SK-N-MC (cell line): Measurements from ENCODE around the gene STT3B.

GRCh38 chr3:30659337-30660091 is 53.1 kb downstream of the TGFBR2 start:
- RRBS: no CpG with 5 or more reads among the region's 7 CpGs

- RRBS: no CpG with 5 or more reads among the region's 3 CpGs
Measured at GRCh38 chr3:30666851-30667405, 60.5 kb downstream of the TGFBR2 start.

GRCh38 chr3:30668023-30668801 is 61.8 kb downstream of the TGFBR2 start:
- RRBS: no CpG with 5 or more reads among the region's 5 CpGs

- RRBS: no CpG with 5 or more reads among the region's 10 CpGs
Measured at GRCh38 chr3:30688783-30689736, 82.7 kb downstream of the TGFBR2 start.

DNA sequence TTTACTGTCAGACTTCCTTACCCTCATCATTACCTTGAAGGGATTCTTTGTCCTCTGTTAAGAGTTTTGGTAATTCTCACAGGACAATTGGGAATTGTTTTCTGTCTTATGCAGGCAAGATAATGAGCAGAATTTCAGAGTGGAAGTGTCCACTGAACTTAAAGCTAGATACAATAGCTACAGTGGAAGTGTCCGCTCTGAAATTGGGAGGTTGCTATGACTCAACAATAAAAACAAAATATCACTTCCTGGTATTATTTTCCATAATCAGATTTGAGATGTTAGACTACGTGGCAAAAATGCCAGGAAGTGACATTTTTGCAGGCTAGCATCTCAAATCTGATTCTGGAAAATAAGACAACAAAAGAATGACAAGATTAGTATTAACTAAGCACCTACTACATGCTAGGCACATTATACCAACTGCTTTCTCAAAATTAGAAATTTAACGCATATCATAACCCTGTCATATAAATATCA is 267.1 kb upstream of the STT3B start:
- RRBS: no CpG with 5 or more reads among the region's 3 CpGs

DNA sequence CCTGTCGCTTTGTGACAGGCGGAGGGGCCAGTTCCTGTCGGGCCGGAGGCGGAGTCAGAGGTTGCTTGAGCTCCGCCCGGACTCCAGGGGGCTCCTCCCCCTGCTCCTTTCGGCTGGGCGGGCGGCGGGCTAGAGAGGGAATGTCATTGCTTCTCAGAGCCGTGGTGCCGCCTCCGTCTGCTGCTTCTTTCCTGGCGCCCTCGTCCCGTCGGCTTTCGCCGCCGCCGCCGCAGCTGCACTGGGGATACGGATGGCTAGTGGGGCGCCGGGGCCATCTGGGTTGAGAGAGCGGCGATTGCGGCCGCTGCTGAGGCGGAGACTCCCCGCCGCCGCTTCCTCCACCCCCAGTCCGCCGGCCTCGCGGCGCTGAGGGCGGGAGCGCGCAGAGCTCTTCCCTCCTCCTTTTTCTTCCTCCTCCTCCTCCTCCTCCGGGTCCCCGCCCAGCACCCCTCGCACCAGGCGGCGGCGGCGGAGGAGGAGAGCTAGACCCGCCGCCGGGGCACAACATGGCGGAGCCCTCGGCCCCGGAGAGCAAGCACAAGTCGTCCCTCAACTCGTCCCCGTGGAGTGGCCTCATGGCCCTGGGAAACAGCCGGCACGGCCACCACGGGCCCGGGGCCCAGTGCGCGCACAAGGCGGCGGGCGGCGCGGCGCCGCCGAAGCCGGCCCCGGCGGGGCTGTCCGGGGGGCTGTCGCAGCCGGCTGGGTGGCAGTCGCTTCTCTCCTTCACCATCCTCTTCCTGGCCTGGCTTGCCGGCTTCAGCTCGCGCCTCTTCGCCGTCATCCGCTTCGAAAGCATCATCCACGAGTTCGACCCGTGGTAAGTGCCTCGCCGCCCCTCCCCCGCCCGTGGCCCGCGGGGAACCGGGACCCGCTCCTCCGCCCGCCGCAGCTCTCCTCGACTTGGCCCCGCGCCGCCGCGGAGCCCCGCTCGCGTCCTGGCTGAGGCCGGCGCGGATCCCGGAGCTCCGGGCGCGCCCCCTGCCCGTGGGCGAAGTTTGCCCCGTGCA is at the start of gene STT3B:
Gene STT3B (plus strand): TSS at position 433 of the 1,010 bp plus-strand sequence.
- RRBS: 1% methylated on average over 68 of the region's 119 CpGs

- RRBS: no CpG with 5 or more reads among the region's 3 CpGs
Measured at GRCh38 chr3:31576217-31576918, 43.6 kb downstream of the STT3B start.

DNA sequence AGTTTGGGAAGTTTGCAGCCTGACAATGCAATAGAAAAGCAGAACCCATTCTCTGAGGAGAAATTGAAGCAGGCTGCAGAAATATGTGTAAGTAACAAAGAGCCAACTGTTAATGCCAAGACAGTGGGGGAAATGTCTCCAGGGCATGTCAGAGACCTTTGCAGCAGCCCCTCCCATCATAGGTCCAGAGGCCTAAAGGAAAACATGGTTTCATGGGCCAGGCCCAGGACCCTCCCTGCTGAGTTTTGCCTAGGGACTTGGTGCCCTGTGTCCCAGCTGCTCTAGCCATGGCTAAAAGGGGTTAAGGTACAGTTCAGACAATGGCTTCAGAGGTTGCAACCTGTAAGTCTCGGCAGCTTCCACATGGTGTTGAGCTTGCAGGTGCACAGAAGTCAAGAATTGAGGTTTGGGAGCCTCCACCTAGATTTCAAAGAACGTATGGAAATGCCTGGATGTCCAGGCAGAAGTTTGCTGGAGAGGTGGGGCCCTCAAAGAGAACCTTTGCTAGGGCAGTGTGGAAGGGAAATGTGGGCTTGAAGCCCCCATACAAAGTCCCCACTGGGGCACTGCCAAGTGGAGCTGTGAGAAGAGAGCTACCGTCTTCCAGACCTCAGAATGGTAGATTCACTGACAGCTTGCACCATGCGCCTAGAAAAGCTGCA is 73.6 kb downstream of the STT3B start:
- RRBS: no CpG with 5 or more reads among the region's 4 CpGs

GRCh38 chr3:32153390-32153958 is 47.1 kb downstream of the GPD1L start:
- RRBS: no CpG with 5 or more reads among the region's 7 CpGs

DNA sequence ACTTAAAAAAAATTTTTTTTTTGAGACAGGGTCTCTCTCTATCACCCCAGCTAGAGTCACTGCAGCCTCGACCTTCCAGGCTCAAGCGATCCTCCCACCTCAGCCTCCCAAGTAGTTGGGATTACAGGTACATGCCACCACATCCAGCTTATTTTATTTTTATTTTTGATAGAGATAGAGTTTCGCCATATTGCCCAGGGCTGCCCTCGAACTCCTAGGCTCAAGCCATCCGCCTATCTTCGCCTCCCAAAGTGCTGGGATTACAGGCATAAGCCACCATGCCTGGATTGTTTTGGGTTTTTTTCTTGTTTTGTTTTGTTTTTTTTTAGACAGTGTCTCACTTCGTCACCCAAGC is 25.1 kb upstream of the CMTM8 start:
- RRBS: no CpG with 5 or more reads among the region's 7 CpGs

DNA sequence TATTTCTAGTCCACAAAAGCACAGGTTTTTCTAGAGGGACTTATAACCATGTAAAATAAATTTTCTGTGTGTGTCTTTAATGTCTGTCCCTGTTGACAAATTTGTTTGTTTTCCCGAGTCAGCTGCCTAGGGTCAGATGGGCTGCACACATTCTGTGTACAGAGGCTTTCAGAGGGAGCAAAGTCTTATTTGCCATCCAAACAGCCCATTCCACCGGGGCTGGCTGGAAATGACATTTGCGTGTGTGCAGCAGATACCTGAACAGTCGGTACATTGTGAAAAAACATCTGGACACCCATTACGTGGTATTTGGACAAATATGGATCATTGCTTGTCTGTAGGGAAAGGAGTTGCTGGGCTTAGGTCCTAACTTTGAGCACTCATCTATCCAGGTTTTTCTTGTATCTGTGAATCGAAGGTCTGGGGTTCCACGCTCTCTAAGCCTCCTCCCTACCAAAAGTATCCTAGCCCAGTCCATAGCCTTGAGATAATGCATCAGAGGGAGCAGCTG is 22.3 kb upstream of the CMTM8 start:
- RRBS: no CpG with 5 or more reads among the region's 7 CpGs

DNA sequence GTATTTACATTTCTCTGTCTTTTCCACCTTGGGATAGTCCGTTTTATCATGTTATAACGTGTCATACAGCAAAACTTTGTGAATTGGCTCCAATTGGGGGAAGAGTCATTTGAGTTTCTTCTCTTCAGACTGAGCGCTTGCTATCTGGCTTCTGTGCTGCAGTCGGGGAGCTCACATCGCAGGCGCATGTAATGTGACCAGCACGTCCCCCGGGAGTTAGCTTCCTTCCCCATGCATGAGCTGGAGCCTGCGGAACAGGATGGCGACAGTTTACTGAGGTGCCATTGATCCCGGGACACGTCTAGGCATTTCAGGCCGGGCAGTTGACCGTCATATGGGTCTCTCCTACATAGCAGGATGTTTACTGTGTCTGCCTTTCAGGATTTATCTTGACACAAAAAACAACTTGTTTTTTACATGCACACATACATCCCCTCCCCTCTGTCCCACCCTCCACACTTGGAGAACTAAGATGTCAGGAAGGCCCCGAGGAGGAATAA is 44.8 kb downstream of the CMTM8 start:
- RRBS: 67% methylated on average over 3 of the region's 15 CpGs

GRCh38 chr3:32556069-32557135 is 14.3 kb downstream of the DYNC1LI1 start:
- RRBS: no CpG with 5 or more reads among the region's 6 CpGs

- RRBS: no CpG with 5 or more reads among the region's 1 CpG
Measured at GRCh38 chr3:33134115-33134384, 20.2 kb downstream of the CRTAP start.

- RRBS: no CpG with 5 or more reads among the region's 3 CpGs
Measured at GRCh38 chr3:33144186-33145036, 30.6 kb downstream of the CRTAP start.

- RRBS: no CpG with 5 or more reads among the region's 2 CpGs
Measured at GRCh38 chr3:33380491-33380895, 59.7 kb downstream of the UBP1 start.

- RRBS: no CpG with 5 or more reads among the region's 4 CpGs
Measured at GRCh38 chr3:33406723-33407052, 33.5 kb downstream of the UBP1 start.

- RRBS: no CpG with 5 or more reads among the region's 4 CpGs
Measured at GRCh38 chr3:33584589-33585154, 133.4 kb downstream of the CLASP2 start.

DNA sequence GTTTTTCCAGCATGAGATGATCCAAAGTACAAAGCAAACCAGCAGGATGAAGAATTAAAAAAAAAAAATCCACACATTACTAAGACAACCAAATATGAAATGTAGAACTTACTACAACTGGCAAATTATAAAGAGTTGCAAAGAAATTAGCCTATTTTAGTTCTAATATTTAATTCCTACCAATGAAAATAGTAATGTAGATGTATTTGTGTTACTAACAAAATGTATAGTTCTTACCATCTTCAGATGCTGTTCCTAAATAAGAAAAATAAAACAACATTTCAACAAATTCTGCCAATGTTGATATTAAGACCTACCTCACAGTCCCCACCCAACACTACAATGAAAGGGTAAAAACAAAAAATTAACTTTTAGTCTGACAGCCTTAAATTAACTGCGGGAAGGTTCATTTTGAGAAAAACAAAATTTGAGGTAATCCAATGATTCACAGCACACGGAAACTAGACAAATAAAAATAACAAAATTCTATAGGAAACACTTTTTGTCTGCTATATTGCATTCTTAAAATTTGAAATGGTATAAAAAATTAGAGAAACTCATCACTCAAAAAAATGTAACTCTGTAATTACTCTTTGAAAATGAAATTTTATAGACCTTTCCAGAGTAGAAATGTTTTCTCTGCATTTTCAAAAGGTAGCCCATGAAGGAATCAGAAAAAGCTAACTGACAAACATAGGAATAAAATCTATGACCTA is 123.2 kb downstream of the CLASP2 start:
- RRBS: no CpG with 5 or more reads among the region's 2 CpGs

GRCh38 chr3:33602608-33603275 is 115.3 kb downstream of the CLASP2 start:
- RRBS: no CpG with 5 or more reads among the region's 9 CpGs